NCI-H460 (cell line): Measurements from ENCODE around the gene RPS21.

DNA sequence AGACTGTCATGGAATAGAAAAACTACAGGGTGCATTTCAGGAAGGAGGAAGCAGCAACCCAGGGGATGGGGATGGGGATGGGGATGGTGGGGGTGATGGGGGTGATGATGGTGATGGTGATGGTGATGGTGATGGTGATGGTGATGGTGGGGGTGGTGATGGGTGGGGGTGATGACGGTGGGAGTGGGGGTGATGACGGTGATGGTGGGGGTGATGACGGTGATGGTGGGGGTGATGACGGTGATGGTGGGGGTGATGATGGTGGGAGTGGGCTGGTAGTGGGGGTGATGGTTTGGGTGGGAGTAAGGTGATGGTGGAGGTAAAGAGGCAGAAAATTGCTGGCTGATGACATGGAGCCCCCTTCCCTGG is 17.5 kb downstream of the LAMA5 start:
RAMPAGE:
- cytosol, long total RNA, result no peak
- long total RNA, result no peak
- nucleus, long total RNA, result no peak

DNA sequence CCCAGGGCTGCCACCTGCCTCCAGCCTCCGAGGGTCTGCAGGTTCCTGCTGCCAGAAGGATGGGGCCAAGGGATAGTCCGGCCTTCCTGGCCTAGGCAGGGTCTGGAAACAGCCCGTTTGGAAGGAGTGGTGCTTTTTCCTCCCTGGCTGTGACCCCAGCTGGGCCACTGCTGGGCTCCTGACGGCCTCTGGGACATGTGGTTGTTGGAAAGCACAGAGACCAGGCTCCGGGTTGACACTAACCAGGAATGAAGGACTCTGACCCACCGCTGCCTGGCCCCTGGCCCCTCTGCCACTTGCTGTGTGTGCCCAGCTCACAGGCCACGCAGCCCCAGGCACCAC is 3.8 kb upstream of the LAMA5 start:
RAMPAGE:
- cytosol, long total RNA, result no peak
- long total RNA, result no peak
- nucleus, long total RNA, result no peak

GRCh38 chr20:62384320-62384717 is 2.6 kb upstream of the RPS21 start:
RAMPAGE:
- cytosol, long total RNA, result no peak
- long total RNA, result no peak
- nucleus, long total RNA, result no peak

RAMPAGE:
- cytosol, long total RNA, result start-site peak on the plus strand at chr20:62387061-62387121, 10,049 and 7,383 reads in 2 replicates
- long total RNA, result start-site peak on the plus strand at chr20:62387061-62387119, 5,024 and 14,354 reads in 2 replicates
- nucleus, long total RNA, result start-site peak on the minus strand at chr20:62386955-62387000, 79 and 44 reads in 2 replicates; start-site peak on the plus strand at chr20:62387086-62387121, 5,340 and 968 reads in 2 replicates
These were observed at the start of gene RPS21 for GRCh38 chr20:62386511-62387232. Gene RPS21, plus strand, starts transcription at chr20:62387103.

DNA sequence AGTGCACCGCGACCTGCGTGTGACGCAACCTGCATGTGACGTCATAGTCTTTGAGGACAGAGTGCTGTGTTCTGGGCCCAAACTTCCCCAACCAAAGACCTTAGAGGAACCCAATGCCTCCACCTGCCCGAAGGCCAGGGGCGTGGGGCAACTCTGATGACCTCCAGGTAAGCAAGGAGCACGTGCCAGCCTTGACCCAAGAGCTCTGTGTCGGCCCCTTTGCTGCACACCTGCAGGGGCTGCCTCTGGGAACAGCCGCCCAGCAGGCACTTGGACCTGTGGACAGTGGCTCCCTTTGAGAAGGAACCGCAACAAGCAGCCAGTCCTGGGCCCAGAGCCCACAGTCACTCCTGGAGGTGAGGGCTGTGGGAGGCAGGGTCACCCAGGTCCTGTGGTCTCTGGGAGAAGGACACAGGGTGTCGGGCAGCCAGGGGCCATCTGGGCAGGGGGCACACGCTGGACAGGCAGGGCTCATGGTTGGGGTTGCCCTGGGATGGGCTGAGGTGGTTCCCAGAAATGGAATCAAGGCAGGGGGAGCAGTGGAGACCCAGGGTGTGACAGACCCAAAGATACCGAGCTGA is 1.5 kb downstream of the CABLES2 start:
RAMPAGE:
- cytosol, long total RNA, result no peak
- long total RNA, result no peak
- nucleus, long total RNA, result no peak

DNA sequence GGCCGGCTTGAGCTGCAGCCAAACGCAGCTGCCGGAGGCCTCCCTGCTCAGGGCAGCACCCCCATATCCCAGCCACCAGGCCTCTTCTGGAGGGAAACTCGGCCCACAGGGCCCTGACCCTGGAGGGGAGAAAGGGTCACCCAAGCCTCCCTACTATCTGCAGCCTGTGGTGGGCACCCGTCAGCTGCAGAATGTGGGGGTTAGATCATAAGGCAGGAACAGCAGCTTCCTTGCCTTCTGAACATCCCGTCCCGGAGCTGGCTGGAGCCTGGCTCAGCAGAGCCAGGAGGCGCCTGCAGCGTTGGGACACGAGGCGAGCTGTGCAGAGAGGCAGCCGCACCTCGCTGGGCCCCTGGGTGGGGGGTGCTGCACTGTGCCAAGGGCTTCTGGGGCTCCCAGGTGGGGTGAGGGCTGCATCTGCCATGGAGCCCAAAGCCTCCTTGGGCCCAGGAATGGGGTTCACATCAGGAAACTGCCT is 63.9 kb upstream of the GATA5 start:
RAMPAGE:
- cytosol, long total RNA, result no peak
- long total RNA, result no peak
- nucleus, long total RNA, result no peak

RAMPAGE:
- cytosol, long total RNA, result no peak
- long total RNA, result no peak
- nucleus, long total RNA, result no peak
These were observed 77.3 kb upstream of the GATA5 start for GRCh38 chr20:62552953-62553645.

RAMPAGE:
- cytosol, long total RNA, result no peak
- long total RNA, result no peak
- nucleus, long total RNA, result no peak
These were observed 2.7 kb downstream of the SLCO4A1 start for GRCh38 chr20:62644760-62645650.

DNA sequence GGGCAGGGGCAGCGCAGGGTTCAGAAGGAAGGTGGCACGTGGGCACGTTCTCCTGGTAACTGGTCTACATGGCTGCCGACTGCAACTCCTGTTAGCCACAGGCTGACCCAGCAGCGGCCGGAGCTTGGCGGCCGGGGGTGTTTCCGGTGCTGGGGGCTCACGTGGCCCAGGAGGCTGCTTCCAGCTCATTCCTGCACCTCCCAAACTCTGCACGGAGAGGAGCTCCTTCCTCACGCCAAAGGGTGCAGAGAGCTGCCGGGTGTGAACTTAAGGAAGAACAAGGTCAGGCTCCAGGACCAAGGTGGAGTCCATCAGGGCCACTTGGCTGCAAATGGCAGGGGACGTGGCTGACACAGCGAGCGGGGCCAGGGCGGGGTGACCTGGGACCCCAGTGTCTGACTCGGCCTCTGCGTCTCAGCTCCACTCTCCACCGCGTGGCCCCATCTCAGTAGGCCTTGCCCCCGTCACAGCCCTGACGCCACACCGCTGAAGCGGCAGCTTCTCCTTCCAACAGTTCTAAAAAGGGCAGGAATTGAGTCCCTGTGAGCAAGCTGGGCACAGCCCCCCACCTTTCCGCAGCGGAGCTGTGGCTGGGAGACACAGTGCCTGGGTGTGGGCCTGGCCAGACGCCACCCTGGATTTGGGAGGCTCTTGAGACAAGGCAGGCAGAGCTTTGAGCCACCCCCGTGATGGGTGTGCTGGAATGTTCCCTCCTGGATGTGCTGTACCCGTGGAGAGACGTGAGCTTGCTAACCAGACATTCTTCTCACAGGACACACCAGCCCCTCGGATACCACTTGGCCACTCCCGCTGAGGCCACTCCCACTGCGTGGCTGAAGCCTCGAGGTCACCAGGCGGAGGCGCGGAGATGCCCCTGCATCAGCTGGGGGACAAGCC is 13.5 kb downstream of the SLCO4A1 start:
RAMPAGE:
- cytosol, long total RNA, result no peak
- long total RNA, result no peak
- nucleus, long total RNA, result no peak

GRCh38 chr20:62768400-62769017 is 27.8 kb upstream of the MRGBP start:
RAMPAGE:
- cytosol, long total RNA, result no peak
- long total RNA, result no peak
- nucleus, long total RNA, result no peak

DNA sequence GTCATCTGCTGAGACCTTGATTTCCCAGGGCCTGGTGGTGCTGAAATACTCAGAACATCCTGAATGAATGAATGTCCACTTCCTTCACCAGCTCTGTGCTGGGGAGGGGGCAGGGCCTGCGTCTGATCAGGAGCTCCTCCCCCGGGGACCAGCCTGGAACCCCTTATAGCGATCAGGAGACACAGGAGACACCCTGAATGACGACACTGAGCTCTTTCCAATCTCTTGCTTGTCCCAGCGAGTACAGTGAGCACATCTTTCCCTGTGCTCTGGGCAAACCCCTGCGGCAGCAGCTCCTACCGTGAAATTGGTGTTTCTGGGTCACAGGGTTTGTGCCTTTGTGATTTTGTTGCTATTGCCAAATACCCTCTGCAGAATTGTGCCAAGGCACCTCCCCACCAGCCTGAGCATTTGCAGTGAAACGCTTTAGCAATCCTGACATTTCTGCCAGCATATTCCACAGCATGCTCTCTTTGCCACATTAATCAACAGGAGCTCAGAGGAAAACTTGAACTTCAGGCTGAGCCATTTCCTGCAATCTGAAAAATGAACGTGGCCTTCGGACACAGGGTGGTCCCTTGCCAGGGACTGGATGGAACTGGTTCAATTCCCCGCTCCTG is 23.2 kb upstream of the MRGBP start:
RAMPAGE:
- cytosol, long total RNA, result no peak
- long total RNA, result no peak
- nucleus, long total RNA, result no peak

DNA sequence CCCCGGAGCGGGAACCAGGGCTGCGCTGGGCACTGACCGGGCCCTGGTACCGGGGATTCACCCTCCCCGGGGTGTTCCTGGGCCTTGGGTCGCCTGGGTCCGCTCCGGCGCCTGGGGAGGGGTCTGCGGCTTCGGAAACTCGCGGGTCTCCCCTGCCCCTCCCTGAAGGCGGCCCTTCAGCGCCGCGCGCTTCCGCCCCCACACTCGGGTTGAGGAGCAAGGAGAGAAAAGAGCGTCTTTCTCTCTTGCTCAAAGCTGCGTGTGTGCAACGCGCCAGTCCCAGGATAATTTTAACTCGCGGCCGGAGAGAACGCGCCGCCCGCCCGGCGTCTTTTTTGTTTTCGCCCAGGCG is 334 bp upstream of the COL9A3 start:
RAMPAGE:
- cytosol, long total RNA, result no peak
- long total RNA, result no peak
- nucleus, long total RNA, result no peak

DNA sequence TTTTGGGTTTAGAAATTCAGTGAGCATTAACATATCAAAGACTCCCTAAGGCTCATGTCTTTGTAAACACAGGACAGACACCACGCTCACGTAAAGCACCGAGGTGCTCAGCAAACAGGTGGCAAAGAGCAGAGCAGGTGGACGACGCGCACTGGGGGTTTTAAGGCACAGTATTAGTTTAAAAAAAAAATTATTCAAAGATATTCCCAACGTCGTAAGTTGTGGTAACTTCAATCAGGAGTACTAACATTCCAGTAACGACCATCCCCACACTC is 22.3 kb upstream of the TCFL5 start:
RAMPAGE:
- cytosol, long total RNA, result no peak
- long total RNA, result no peak
- nucleus, long total RNA, result no peak

GRCh38 chr20:62885997-62886715 is 24.5 kb upstream of the TCFL5 start:
RAMPAGE:
- cytosol, long total RNA, result no peak
- long total RNA, result no peak
- nucleus, long total RNA, result no peak

GRCh38 chr20:62895707-62896865 is 30.2 kb downstream of the DIDO1 start:
RAMPAGE:
- cytosol, long total RNA, result no peak
- long total RNA, result no peak
- nucleus, long total RNA, result no peak

GRCh38 chr20:62899674-62900115 is 26.6 kb downstream of the DIDO1 start:
RAMPAGE:
- cytosol, long total RNA, result no peak
- long total RNA, result no peak
- nucleus, long total RNA, result no peak

DNA sequence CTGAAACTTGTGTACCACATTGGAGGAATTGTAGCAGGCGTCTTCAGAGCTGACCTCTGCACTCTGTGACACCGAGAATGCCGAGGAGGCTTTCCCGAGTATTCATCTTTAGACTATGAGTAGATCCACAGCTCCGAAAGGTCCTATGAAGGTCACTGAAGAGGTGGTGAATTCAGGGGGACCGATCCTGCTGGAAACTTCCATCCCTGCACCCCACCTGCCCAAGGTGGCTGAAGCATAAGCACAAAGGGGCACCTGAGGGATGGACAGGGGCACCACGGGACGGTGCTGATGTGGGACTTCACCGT is 24.5 kb downstream of the DIDO1 start:
RAMPAGE:
- cytosol, long total RNA, result no peak
- long total RNA, result no peak
- nucleus, long total RNA, result no peak

GRCh38 chr20:62903404-62904175 is 22.7 kb downstream of the DIDO1 start:
RAMPAGE:
- cytosol, long total RNA, result no peak
- long total RNA, result no peak
- nucleus, long total RNA, result no peak

GRCh38 chr20:62905810-62906634 is 20.3 kb downstream of the DIDO1 start:
RAMPAGE:
- cytosol, long total RNA, result no peak
- long total RNA, result no peak
- nucleus, long total RNA, result no peak

RAMPAGE:
- cytosol, long total RNA, result no peak
- long total RNA, result no peak
- nucleus, long total RNA, result no peak
These were observed 11.3 kb downstream of the DIDO1 start for GRCh38 chr20:62914836-62915501.